SK-N-MC (cell line): ENCODE data around the gene TNFRSF13B.

- RRBS: no CpG with 5 or more reads among the region's 3 CpGs
Observed at GRCh38 chr17:16061502-16062224, 62.0 kb downstream of the TTC19 start.

- RRBS: no CpG with 5 or more reads among the region's 6 CpGs
Observed at GRCh38 chr17:16129199-16129985, 85.9 kb downstream of the NCOR1 start.

- RRBS: no CpG with 5 or more reads among the region's 8 CpGs
Observed at GRCh38 chr17:16132645-16133372, 82.5 kb downstream of the NCOR1 start.

DNA sequence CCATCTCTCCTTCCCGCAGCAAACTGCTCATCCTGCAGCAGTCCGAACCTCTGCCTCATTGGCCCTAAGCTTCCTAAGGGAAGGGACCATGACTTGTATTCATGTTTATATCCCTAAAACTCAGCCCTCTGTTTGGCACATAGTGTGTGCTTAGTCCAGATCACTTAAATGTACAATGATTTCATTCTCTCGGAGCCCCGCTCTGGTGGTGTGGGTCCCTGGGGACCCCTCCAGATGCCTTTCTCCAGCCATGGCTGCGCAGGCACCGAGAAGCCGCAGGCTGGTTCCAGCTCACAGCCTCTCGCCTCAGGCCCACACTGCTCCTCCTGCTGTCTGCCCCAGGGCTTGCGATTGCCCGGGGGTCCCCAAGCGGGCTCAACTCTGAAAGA is 66.4 kb downstream of the CENPV start:
- RRBS: no CpG with 5 or more reads among the region's 11 CpGs

DNA sequence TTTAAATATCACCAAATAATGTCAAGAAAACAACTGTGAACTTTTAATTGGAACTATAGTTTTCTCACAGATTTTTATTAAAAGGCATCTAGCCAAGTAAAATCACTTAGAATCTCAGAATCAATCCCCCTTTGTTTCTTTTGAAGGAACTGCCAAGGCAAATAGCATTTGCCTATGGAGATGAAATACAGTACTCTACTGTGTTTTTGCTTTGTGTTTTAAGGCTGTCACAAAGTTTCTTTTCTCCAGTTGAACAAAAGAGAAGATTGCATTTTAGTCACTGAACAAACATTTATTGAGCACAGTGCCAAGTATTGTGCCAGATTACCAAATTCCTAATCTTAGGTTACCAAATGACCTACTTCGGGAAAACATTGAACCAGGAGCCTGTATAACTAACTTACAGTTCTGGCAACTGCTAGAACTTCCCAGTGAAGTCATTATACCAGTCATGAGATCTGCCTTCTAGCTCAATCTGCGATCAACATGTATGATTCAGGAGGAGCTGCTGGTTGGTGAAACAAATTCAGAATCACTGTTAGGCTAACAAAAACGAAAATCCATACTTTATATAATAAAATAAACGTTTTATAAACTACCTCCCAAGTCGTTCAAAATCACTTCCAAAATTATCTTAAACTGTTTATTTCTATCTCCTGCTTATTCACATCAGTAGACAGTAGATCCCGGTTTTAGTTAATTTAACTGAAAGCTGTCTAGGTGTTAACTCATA is 2.9 kb upstream of the UBB start:
- RRBS: no CpG with 5 or more reads among the region's 6 CpGs

DNA sequence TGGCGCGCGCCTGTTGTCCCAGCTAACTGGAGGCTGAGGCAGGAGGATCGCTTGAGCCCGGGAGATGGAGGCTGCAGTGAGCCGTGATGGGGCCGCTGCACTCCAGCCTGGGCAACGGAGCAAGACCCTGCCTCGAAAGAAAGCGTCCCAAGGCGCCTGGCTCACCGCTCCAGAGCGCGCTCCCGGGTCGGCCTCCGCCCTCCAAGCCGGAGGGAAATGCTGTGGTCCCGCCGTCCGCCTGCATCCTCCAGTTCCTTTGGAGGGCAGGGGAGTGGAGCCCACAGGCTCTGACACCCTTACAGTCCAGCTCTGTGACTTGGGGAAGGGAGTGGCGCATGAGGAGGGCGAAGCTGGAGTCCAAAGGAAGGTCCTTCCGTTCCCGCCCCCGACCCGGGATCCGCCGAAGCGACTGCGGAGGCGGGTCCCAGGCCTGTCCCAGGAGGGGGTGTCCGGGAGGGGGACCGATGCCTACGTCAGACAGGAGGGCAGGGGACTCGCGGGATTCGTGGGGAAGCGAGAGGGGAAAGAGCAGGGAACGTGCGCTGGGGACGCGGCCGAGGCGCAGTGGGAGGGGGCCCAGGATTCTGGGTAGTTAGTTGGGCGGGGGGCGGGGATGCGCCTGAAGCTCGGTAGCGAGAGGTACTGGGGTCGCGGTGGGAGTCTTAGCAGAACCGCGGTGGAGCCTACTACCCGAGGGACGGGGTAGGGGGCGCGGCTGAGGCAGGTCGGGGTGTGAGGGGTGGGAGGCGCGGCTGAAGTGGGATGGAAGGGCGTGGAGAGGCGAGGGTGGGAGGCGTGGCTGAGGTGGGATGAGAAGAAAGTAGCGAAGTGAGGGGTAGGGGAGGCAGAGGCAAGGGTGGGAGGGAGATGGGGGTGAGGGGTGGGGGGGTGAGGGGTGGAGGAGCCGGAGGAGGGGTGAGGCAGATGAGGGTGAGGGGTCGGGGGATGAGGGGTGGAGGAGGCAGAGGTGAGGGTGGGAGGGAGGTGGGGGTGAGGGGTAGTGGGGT is 8.2 kb upstream of the TRPV2 start:
- RRBS: 4% methylated on average over 7 of the region's 67 CpGs

DNA sequence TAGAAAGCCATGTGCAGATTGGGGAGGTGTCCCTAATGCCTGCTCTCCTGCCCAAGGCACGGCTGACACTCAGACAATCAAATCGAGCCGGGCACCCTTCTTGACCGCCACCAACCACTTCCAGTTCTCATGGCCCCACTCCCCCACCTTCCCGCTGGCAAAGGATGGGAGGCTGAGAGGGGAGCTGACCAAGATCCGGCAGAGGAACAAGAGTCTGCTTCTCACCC is 7.7 kb downstream of the LRRC75A start:
- RRBS: 92% methylated on average over 3 of the region's 6 CpGs

- RRBS: no CpG with 5 or more reads among the region's 6 CpGs
Observed at GRCh38 chr17:16488514-16489071, 3.4 kb downstream of the LRRC75A start.

GRCh38 chr17:16971912-16972431 is at the start of gene TNFRSF13B:
TNFRSF13B (minus strand) TSS chr17:16972118.
- RRBS: 60% methylated on average over 4 of the region's 14 CpGs

DNA sequence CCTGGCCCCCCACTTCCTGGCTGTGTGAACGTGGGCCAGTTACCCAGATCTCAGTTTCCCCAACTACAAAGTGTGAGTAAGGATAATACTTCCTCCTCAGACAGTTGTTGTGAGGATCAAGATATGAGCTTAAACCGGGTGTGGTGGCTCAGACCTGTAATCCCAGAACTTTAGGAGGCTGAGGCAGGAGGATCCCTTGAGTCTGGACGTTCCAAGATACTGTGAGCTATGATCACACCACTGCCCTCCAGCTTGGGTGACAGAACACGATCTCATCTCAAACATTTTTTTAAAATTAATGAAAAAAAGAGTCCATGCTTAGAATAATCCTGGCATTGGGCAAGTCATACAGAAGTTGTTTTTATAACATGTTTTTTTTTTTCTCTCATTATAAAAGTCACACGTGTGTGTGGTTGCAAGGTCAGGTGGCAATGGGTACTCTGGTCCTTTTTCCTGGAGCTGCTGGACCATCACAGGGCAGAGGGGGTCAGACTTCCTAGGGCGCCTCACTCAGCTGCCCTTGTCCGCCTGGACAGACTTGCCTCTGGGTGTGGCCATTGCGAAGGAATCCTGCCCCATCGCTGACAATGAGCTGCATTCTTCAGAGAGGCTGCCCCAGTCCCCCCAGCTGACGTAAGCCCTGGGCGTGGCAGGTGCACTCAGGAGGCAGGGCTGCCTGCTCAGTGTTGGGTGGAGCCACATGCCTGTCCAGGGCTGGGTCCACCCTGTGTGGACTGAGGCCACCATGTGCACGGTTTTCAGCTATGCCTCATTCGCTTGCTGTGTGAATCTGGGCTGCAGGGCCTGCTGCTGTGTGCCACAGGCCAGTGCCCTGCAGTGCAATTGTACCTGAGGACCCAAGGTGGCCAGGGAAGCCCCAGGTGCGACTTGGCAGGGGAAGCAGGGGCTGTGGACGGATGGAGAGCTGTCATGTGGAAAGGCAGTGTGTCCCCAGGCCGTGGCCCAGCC is 14.3 kb upstream of the MPRIP start:
- RRBS: no CpG with 5 or more reads among the region's 16 CpGs

- RRBS: no CpG with 5 or more reads among the region's 5 CpGs
Observed at GRCh38 chr17:17047181-17048129, 5.2 kb downstream of the MPRIP start.

- RRBS: no CpG with 5 or more reads among the region's 15 CpGs
Observed at GRCh38 chr17:17089365-17090144, 47.3 kb downstream of the MPRIP start.

DNA sequence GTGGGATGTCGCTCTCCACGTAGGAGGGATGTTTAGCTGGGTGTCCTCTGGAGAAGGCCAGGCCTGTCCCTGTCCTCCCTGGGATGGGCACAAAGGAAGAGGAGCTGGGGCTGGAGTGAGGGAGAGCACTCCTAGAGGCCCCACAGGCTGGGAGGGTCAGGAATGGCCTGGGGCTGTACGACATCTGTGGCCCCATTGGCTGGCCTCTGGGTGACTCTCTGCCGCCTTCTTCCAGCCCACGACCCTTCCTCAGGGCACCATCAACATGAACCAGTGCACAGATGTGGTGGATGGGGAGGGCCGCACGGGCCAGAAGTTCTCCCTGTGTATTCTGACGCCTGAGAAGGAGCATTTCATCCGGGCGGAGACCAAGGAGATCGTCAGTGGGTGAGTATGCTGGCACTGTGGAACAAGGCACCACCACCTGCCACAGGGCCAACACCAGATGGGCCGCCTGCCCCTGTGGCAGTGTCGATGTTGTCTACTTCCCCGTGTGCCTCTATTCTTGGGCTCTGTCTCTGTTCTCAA is 79.6 kb downstream of the PLD6 start:
- RRBS: no CpG with 5 or more reads among the region's 14 CpGs

- RRBS: 95% methylated on average over 5 of the region's 12 CpGs
Observed at GRCh38 chr17:17177126-17177479, 29.0 kb downstream of the PLD6 start.

DNA sequence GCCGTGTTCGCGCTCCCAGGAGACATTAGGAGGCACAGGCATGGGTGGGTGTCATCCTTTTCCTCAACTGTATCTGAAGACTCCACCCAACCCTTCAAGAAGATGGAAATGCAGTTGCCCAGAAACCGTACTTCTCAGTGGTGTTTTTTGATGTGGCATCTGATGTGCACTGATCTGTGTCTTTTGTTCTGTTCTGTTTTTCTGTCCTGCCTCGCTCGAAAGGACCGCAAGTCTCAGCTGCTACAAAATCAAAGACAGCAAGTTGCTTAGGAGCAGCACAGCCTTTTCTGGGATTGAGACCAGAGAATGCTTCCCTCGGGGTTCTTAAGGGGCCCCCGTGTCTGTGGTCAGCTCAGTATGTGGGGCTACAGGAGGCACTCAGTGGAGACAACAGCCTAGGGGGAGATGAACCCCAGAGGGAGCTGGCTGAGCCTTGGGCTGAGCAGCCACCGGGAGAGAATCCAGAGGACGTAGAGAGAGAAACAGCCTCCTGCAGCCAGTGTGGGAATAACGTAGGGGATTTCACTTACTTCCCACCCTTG is 24.0 kb downstream of the PLD6 start:
- RRBS: no CpG with 5 or more reads among the region's 12 CpGs

GRCh38 chr17:17228814-17229121 is 8.2 kb downstream of the FLCN start:
- RRBS: no CpG with 5 or more reads among the region's 4 CpGs

- RRBS: no CpG with 5 or more reads among the region's 11 CpGs
Observed at GRCh38 chr17:17387981-17388487, 84.9 kb downstream of the NT5M start.

GRCh38 chr17:17506035-17506788 is 10.0 kb upstream of the RASD1 start:
- RRBS: no CpG with 5 or more reads among the region's 26 CpGs

- RRBS: no CpG with 5 or more reads among the region's 9 CpGs
Observed at GRCh38 chr17:17538537-17539051, 42.4 kb upstream of the RASD1 start.

GRCh38 chr17:17539214-17539986 is 43.2 kb upstream of the RASD1 start:
- RRBS: no CpG with 5 or more reads among the region's 18 CpGs